Peyer's patch (tissue), 4 donors: Measurements from ENCODE around the genes INPP4A, COA5 and C2orf15.

DNA sequence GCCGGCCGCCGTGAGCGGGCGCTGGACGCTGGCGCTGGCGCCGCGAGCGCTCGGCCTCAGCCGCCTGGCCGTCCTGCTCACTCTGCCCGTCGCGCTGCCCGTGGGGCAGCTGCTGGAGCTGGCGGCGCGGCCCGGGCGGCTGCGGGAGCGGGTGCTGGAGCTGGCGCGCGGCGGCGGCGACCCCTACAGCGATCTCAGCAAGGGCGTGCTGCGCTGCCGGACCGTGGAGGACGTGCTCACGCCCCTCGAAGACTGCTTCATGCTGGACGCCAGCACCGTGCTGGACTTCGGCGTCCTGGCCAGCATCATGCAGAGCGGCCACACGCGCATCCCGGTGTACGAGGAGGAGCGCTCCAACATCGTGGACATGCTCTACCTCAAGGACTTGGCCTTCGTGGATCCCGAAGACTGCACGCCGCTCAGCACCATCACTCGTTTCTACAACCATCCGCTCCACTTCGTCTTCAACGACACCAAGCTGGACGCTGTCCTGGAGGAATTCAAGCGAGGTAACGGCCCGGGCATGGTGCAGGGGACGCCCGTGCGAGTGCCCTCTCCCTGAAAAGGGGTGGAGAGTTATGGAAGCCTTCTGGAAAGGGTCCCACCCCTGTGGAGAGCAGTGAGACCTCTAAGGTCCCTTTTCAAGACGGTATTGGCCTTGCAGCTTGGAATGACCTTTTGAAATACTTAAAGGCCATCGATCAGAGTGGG, 1.1 kb downstream of the CNNM3 start:
- PRO-cap = no peak
- RAMPAGE, long total RNA, 4 experiments = start-site peak on the plus strand in 1 of 4 experiments, centred at position 285 of the sequence, 5 reads per replicate

DNA sequence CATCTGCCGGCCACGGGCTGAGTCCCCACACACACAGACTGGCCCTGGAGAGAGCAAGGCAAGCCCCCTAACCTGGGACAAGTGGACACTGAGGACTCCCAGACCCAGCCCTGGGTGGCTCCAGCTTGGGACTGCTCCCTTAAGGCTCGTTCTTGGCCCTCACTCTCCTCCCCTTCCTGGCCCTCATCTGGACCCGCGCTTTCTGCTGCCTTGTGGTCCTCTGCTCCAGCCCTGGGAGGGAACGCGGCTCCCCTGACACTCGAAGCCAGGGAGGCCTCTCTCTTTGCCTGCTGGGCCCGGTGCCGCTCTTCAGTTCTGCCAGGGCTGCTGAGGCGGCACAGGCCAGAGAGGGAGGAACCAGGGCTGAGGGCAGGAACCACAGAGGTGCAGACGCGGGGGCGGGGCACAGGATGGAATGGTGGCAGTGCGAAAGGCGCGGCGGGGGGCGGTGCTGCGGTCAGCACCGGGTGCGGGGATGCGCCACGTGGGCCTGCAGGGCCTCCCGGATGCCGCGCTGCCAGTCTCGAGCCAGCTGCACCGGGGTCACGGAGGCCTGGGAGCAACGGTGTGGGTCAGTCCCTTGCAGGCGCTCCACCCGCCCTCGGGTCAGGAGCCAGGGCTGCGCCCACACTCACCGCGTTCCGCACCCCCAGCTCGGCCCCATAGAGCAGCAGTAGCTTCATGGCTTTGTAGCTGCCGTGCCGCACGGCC, 4.6 kb downstream of the ANKRD23 start:
- PRO-cap = no peak
- RAMPAGE, long total RNA, 4 experiments = start-site peak on the plus strand in 1 of 4 experiments, centred at position 278 of the sequence, 10 reads per replicate

DNA sequence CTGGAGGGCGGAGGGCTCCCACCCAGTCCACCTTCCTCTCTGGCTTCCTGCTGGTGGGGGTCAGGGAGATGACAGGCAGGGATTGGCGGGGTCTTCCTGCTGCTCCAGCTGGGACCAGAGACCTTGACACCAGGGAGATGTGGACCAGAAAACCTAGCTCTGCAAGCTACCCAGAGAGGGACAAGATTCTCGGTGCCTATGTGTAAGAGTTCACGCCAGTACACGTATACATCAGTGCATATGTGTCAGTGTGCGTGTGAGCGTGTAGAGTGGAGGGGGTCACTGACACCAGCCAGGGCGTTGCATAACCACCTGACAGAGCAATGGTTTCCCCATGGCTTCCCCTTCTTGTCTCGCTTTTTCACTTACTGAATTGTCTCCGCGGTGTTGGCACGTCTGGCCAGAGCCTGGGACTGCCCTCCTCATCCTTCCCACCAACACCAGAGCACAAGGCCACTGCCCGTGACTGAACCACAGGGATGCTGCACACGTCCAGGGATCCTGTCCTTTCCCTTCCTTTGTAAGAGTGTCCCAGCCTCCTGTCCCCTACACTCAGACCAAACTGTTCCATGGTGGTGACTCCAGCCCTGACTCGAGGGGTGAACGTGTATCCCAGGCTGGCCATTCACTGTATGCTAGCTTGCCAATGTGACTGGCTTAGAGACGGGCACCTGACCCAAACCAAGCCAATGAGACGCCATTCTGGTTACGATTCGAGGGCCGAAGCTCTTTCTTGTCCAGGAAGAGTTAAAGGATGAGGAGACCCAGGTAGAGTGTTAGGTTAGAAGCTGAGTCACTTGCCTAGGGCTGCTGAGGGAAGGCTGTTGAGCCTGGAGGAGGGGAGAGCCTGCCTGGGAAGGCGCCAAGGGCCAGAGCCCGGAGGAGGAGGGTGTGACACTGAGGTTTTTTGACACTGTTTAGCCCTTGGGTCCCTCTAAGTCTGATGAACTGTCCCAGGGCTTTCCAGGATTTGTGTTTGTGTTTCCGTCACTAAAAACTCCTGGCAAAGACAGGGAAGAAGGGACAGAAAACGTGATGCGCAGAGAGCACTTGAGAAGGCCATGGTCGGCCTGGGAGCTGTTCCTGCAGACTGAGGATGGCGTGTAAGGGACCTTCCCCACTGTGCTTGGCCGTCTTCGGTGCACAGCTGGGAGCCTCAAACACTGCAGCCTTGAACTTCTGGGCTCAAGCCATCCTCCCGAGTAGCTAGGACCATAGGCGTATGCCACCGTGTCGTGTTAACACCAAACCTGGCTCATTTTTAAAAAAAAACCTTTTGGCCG, 16.2 kb upstream of the SEMA4C start:
- PRO-cap = no peak
- RAMPAGE, long total RNA, 4 experiments = no peak in any of the 4 experiments

- PRO-cap = no peak
- RAMPAGE, long total RNA, 4 experiments = no peak in any of the 4 experiments
Observed at GRCh38 chr2:96962298-96962803, 24.0 kb downstream of the FAM178B start.

- PRO-cap = no peak
- RAMPAGE, long total RNA, 4 experiments = no peak in any of the 4 experiments
Observed at GRCh38 chr2:97095295-97095801, 666 bp upstream of the FAHD2B start.

- PRO-cap = no peak
- RAMPAGE, long total RNA, 4 experiments = start-site peak on the plus strand in 1 of 4 experiments, at chr2:97192883-97193029 at its widest, 11 reads per replicate
Observed at GRCh38 chr2:97192807-97193518, 80.0 kb downstream of the ANKRD36 start.

DNA sequence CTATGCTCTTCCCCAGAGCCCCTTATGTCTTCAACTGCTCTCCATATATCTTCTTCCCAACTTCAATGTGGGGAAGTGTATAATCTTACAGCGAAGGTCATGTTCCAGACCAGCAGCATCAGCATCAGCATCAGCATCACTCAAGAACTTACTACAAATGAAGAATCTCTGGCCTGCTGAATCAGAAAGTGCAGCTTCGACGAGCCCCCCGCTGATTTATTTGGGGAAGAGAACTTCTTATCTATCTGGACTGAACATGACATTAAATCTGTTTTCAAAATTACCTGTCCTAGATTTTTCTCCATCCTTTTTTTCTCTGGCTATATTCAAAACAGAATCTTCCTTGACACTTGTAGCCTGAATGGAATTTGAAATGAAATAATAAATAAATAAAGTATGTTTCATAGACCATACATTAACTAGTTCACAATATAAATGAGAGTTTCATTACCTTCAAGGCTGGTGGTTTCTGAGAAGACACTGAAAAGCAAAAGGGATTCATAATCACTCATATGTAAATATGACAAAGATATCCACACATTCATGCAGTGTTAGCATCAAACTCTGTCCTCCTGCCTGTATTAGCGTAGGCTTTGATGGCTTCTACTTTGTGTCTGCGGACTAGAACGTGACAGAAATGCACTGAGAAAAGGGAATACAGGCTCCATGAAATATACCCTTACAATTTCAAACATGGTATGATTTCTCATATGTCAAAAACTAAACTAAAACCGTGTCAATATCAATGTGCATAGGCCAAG, 40.4 kb downstream of the ANKRD36B start:
- PRO-cap = no peak
- RAMPAGE, long total RNA, 4 experiments = start-site peak on the minus strand in 2 of 4 experiments, centred at positions 116 to 299 of the sequence, 8 to 28 reads per replicate

GRCh38 chr2:97590454-97591211, 956 bp upstream of the ANKRD36B start:
- PRO-cap = unidirectional peak, minus-strand start at chr2:97590888
- RAMPAGE, long total RNA, 4 experiments = no peak in any of the 4 experiments

DNA sequence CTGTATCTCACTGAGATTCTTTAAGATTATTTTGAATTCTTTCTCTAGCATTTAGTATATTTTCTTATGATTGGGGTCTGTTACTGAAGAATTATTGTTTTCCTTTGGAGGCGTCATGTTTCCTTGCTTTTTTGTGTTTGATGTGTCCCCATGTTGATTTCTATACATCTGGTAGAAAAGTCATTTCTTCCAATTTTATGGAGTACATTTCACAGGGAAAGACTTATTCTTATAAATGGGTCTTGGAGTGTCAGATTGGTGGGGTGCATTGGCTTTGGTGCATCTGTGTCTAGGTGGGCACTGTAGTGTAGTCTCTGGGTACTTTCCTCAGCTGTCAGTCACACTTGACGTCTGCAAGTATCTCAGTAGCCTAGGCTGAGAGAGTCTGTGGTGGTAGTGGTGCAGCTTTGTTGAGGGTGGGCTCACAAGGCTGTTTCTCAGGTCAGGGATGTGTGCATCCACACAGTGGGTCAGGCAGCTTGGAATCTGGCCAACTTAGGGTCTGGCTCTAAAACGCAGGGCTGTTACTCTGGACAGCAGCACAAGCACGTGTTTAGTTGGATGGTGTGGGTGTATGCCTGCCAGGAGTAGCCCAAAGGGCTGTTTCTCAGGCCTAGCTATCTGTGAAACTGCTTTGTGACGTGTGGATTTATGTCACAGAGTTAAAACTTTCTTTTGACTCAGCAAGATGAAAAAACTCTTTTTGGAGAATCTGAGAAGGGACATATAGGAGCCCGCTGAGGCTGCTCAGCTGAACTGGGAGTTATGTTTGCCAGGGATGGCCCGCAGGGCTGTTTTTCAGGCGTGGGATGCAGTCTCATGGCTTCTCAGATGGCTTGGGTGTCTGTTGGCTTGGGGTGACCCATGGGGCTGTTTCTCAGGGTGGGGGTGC, 109.3 kb downstream of the TMEM131 start:
- PRO-cap = no peak
- RAMPAGE, long total RNA, 4 experiments = start-site peak on the minus strand in 1 of 4 experiments, centred at position 424 of the sequence, 19 reads per replicate

- PRO-cap = unidirectional peak, minus-strand start at chr2:97931284
- RAMPAGE, long total RNA, 4 experiments = no peak in any of the 4 experiments
Observed at GRCh38 chr2:97931114-97931580, 64.6 kb downstream of the TMEM131 start.

GRCh38 chr2:98149300-98149834, 62.4 kb downstream of the VWA3B start:
- PRO-cap = no peak
- RAMPAGE, long total RNA, 4 experiments = no peak in any of the 4 experiments

DNA sequence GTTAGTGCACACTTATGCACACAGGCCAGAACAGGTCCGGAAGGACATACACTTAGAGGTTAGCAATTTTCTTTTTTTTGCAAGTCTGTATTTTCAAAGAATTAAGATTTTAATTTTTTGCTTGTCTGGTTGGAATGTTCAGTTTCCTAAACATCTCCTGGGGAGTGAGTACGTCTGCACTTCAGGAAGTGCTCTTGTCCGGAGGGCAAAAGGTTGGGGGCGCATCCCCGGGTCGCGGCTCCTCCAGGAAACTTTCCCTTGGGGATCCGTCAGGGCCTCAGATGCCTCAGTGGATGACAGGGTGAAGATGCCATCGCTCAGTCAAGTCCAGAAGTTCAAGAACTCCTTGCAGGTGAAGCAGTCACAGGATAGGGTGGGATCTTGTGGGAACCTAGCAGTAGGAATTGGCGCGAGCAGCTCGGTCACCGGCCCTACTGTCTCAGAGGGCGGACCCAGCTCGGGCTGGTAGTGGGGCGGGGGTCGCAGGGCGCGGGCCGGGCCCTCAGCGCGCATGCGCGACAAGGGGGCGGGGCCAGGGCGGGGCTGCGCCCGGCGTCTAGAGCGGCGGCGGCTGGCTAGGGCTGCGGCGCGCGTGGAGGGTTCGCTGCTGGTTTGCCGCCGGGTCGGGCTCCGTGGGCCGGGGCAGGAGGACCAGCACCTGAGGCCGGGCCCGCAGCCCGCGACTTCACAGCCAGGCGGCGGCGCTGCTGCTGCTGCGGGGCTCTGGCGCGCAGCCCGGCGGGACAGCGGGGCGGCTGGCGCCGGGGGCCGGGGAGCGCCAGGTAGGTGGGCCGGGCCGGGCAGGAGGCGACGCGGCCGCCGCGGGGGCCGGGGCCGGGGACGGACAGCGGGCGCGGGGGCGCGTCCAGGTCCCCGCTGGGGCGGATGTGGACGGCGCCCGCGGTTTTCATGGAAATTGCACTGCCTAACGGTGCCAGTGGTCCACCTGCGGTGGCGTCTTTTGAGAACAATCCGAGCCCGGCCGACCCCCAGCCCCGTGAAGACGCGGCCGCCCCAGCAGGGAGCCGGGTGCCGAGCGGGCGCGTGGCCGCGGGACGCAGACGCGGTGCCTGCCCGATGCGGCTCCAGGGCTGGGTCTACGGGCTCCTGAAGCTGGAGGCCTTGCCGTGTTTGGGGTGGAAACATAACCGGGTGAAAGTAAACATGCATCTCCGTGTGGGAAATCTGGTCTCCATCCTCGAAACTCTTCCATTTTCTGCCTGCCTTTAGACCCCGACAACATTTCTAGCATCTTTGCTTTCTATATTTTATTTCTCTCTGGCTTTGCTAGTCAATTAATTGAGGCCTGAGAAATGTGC, at the start of gene INPP4A:
TSS of gene INPP4A (plus strand) at position 555 of the 1,319 bp plus-strand sequence.
- PRO-cap = bidirectional peak, plus-strand start at position 584 of the sequence, minus-strand start at position 441 of the sequence
- RAMPAGE, long total RNA, 4 experiments = no peak in any of the 4 experiments

GRCh38 chr2:98606368-98606726, 2.0 kb downstream of the COA5 start:
- PRO-cap = no peak
- RAMPAGE, long total RNA, 4 experiments = no peak in any of the 4 experiments

GRCh38 chr2:98608005-98608735, at the start of gene COA5:
COA5 (minus strand) TSS chr2:98608512.
- PRO-cap = bidirectional peak, plus-strand start at chr2:98608613, minus-strand start at chr2:98608456
- RAMPAGE, long total RNA, 4 experiments = start-site peak on the plus strand in 2 of 4 experiments, at chr2:98608545-98608636 at its widest, 269 to 390 reads per replicate; start-site peak on the minus strand in 4 of 4 experiments, at chr2:98608452-98608512 at its widest, 88 to 280 reads per replicate

DNA sequence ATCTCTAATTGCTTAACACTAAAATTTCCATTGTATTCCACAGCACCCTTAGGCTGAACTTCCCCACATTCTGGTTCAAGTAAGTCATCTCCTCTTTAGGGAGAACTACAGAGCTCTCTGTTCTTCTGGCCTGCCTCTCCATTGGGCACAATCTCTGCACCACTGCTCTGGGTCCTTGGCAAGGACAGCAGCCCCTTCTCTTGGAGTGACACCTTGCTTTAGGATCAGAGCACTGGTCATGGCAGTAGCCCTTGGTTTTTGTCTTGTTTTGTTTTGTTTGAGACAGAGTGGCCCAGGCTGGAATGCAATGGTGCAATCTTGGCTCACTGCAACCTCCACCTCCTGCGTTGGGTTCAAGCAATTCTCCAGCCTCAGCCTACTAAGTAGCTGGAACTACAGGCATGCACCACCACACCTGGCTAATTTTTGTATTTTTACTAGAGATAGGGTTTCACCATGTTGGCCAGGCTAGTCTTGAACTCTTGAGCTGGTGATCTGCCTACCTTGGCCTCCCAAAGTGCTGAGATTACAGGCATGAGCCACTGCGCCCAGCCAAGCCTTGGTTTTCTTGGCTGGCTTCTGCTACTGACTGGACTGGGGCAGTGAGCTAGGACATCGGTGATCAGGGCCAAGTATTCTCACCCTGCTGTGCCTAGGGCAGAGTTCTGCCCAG, 24.3 kb downstream of the UNC50 start:
- PRO-cap = no peak
- RAMPAGE, long total RNA, 4 experiments = no peak in any of the 4 experiments

DNA sequence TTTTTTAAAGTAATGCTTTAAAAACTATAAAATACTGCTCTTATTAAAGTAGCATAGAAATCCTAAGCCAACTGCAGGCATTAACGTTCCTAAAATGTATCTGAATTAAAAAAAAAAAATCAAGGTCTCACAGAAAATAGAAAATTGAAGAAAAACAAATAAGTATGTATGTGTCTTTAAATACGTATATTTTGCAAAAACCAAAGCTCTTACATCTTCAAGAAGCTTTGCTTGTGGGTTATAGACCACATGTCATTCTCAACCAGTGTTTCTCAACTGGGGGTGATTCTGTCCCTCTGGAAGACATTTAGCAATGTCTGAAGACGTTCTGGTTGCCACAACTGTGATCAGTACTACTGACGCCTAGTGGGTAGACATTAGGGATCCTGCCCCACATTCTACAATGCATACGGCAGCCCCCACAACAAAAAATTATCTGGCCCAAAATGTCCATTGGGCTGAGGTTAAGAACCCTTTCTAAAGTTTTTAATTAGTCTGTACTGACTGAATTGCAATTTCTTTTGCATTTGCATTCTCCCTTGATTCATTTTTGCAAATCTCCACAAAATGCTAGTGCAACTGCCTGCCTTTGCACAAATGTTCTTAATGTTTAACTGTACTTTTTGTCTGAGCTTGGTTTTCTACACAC, 48.4 kb downstream of the UNC50 start:
- PRO-cap = unidirectional peak, plus-strand start at position 335 of the sequence
- RAMPAGE, long total RNA, 4 experiments = no peak in any of the 4 experiments

DNA sequence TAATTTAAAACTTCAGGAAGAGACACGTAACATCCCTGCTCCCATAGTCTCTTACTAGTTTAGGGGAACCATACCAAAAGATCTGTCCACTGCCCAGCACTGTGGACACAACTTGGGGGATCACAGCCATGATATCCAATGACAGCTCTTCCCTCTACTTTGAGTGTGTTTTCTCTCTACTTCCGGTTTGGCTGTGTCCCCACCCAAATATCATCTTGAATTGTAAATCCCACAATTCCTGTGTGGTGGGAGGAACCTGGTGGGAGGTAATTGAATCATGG, 1.5 kb upstream of the MGAT4A start:
- PRO-cap = unidirectional peak, minus-strand start at position 140 of the sequence
- RAMPAGE, long total RNA, 4 experiments = no peak in any of the 4 experiments

DNA sequence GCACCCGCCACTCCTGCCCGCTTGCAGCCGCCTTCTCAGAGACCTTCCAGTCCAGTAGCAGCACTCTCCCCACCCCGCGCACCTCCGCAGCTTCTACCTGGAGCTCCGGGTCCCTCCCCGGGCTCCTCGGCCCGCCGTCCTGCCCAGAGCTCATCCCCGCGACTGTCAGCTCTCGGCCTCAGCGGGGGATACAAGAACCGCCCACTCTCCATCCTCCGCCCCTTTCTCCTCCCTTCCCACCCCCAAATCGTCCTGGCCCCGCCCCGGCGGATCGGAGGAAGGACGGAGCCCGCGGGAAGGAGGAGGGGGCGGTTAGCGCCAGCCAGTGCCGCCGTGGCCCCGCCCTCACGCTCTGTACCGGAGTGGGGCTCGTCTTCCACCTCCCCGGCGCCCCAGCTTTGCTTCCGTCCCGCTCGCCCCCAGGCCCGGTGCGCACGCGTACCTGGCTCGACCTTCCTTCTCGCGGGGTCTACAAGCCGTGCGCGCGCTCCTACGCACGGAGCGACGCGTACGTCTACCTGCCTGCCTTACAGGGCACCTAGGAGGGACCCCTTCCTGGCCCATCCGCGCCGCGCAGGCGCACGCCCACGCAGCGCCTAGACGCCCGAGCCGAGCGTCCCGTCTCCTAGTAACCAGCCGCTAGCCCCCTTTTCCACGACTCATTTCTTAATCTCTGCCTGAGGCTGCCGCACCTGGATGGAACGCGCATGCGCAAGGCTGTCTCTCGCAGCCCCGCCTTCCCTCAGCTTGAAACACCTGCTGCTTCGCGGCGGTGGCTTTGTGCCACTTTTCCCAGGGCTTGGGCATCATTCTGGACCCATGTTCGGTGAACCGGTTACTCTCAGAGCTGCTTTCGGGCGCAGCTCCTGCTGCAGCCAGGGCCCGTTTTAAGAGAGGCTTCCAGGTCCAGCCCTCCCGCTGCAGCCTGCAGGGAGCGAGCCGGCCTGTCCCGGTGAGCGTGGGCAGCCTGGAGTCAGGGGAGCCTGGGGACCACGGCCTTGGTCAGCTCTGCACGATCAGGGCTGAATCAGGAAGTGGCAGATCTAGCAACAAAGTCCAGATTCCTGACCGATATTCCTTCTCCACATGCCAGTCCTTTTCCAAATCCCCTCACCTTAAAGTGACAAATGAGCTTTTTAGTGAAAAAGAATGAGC, at the start of gene C2orf15:
TSS of gene C2orf15 (plus strand) at position 722 of the 1,155 bp plus-strand sequence.
- PRO-cap = bidirectional peak, plus-strand start at position 261 of the sequence, minus-strand start at position 164 of the sequence; bidirectional peak, plus-strand start at position 727 of the sequence, minus-strand start at position 665 of the sequence
- RAMPAGE, long total RNA, 4 experiments = start-site peak on the plus strand in 3 of 4 experiments, centred at positions 306 to 795 of the sequence, 5 to 26 reads per replicate; start-site peak on the minus strand in 4 of 4 experiments, centred at positions 184 to 693 of the sequence, 9 to 59 reads per replicate

GRCh38 chr2:99363448-99364121, 26.4 kb downstream of the EIF5B start:
- PRO-cap = no peak
- RAMPAGE, long total RNA, 4 experiments = start-site peak on the plus strand in 1 of 4 experiments, at chr2:99363554-99363650 at its widest, 36 reads per replicate

DNA sequence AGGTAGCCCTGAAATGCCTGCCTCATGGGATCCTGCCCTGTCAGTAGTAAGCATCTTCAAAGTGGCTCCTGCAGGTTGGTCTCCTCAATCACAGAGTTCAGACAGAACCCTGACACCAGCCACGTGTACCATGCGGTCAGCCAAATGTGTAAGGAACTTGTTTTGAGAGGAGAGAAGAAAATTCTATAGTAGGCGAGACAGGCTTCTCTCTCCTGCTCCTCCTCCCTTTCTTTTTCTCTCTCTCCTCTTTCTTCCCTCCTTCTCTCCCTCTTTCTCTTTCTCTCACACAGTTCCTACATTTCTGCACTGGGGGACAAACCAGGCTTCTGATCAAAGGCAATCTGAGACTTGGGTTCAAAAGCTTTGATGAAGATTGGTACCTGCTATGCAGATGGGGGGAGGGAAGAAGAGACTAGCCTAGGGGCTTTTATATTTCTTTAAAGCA, 212.1 kb downstream of the AFF3 start:
- PRO-cap = unidirectional peak, minus-strand start at position 228 of the sequence
- RAMPAGE, long total RNA, 4 experiments = no peak in any of the 4 experiments